ENCODE measurements around a stretch of chrX.

DNA sequence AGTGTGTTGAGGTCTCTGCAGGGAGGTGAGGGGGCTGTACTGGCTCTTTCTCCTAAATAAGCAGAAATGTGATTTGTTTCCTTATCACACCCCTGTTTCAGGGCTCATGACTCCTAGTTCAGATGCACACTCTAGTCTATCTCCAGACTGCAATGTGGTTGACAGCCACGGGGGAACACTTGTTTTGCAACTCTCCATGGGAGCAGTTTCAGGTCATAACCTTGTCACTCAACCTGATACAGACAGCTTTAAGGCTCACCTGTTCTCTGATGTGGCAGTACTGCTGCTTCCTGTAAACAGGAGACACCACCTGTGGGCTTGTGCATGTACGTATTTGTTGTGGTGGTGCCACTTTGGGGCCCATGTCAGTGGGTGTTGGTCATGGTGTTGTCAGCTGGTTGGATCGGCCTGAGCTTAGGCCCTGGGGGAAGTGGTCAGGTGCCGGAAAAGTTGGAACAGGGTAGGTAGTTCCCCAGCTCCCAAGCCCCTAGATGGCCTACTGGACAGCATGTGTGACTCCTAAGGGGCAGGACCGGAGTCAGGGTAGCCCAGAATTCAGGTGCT, 46.2 kb downstream of the FAM9B start:
- PRO-cap, result no peak
CAGE:
- cytosol, long polyA plus RNA, result no peak
- long polyA plus RNA, result no peak
- nucleus, long polyA plus RNA, result no peak

DNA sequence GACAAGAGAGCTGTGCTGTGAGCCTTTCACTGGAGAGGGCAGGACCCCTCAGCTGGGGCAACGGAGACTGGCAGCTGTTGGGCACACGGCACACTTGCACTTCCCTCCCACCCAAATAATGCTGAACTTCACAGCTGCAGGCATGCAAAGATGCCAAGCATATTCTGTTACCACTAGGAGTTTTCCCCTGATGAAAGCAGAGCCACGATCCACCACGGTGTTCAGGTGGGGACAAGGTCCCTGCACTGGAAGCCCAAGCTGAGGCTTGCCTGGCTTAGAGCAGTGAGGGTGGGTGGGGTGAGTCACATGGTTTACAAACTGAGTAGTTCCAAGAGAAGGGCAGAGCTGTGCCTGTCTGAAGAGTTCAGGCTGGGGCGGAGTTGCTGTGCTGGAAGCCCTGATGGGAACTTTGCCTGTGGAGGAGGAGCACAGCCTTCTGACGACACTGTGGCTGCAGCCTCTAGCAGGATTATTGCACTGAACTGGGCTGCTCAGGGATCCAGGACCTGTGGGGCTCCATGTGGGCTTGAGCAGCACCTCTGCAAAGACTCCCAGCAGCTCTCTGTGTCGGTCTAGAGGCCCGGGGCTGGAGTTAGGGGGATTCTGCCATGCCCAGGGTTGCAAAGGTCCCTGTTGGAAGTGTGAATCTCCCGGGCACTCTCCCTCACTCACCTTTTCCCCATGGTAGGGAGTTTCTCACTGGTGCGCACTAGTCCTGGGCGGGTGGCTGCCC, 45.4 kb downstream of the FAM9B start:
- PRO-cap, result no peak
CAGE:
- cytosol, long polyA plus RNA, result no peak
- long polyA plus RNA, result no peak
- nucleus, long polyA plus RNA, result no peak

DNA sequence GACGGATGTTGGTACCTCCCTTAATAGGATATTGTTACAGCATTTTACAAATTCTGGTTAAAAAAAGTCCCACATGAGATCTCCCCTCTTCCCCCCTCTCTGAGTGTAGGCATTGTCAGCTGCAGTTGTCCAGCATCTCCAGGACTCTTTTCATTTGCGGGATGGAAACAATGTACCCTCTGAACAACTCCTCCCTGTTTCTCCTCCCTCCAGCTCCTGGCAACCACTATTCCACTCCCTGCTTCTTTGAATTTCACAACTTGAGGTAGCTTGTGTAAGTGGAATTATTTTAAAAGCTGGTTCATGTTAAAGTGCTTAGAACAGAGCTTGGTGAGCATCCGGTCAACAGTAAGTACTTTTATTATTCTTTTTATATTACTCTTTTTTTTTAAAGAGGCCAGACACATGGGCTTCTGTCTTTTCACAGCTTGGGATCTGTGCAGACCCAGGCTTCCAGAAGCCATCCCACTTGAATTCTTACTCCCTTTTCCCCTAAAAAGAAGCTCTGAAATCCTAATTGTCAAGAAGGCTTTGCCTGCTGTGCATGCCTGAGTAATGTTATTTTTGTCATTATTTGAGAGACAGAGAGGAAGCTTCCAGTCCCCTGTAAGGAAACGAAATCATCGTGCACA, 69.9 kb downstream of the TBL1X start:
- PRO-cap, result no peak
CAGE:
- cytosol, long polyA plus RNA, result no peak
- long polyA plus RNA, result no peak
- nucleus, long polyA plus RNA, result no peak

DNA sequence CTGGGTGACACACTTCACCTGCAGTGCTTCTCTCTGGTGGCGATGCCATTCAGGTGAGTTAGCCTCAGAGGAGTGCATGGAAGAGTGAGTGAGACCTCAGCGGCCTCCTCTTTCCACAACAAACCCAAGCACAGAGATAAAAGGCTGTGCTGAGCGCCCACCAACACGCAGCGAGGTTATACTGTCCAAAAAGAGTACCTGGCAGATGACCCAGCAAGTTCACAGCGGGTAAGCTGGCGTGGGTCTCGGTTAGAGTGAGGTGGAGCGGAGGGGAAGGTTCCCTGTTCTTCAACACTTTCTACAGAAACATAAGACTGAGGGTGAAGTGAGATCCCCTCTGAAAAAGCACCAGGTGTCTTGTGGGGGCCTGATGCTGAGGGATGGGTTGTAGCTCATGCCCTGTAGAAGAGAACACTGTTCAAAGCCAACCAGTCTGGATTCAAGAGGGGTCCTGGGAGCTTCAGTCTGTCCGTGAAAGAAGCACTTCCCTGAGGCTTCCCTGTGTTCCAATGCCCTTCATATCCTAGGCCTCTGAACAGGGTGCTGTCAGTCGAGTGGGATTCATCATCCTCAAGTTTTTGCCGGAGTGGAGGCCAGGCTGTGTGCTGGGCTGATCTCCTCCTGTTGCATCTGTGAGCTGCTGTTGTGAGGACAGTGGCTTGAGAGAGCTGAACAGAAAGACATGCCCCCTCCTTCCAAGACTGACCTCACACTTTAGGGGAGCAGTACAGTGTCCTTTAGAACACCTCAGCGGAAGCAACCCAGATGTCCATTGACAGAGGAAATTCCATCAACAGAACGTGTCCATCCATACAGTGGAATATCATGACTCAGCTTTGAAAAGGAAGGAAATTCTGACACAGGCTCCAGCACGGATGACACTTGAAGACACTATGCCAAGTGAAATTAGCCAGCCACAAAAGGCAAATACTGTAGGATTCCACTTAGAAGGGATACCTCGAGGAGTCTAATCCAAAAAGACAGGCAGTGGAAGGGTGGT, 103.8 kb downstream of the GPR143 start:
- PRO-cap, result no peak
CAGE:
- cytosol, long polyA plus RNA, result no peak
- long polyA plus RNA, result no peak
- nucleus, long polyA plus RNA, result no peak

- PRO-cap, result no peak
CAGE:
- cytosol, long polyA plus RNA, result no peak
- long polyA plus RNA, result no peak
- nucleus, long polyA plus RNA, result no peak
Measured at GRCh38 chrX:9677029-9677775, 88.4 kb downstream of the GPR143 start.

DNA sequence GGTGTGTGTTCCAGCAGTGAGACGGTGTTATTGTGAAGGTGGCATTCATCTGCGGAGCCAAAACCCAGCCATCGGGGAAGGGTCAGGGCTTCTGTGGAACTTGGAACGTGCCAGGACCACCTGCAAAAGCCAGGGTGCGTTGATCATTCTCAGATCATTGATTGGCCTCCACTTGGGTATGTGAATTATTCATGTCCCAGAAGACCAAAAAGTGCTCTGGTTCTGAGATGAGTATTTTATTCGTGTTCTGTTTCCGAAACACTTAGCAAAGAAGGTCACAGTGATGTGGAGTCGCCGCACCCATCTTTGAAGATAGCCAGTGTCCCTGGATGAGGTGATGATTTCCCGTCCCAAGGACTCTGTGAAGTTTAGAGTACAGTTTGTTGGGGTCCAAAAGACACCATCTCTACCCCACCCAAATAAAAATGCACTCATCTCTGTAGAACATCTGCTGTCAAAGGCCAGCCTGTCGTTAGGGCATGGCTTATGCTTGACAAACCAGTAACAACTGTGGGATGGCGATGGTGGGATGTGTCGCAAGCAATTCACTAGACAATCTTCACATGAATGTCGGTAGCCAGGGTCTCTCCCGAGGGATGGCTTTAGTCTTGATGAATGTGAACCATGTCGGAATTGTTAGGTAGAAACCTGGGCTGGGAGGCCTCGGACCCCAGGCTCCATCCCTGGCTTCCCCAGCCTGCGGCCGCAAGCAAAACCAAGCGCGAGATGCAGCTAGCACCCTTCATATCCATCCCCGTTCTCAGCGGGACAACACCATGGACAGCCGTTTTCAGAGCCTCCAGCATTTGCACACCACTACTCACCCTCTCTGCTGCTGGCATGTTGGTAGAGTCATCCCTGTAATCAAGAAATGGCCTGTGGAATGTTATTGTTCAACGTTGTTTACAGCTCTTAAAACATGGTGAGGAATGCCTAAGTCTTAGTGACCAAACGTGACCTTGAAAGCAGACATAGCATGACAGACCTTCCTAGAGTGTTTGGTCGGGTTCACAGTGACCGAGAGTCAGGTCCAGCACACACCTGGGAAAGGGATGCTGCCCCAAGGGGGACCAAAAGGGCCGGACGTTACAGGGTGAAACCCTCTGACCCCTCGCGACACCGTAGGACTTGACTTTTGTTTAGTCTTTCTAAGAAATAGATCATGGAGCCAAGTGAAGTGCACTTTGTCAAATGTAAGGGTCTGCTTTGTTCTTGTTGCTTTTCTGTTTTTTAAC, 47.1 kb downstream of the GPR143 start:
- PRO-cap, result no peak
CAGE:
- cytosol, long polyA plus RNA, result no peak
- long polyA plus RNA, result no peak
- nucleus, long polyA plus RNA, result no peak

GRCh38 chrX:9745429-9745804, 20.2 kb downstream of the GPR143 start:
- PRO-cap, result no peak
CAGE:
- cytosol, long polyA plus RNA, result no peak
- long polyA plus RNA, result no peak
- nucleus, long polyA plus RNA, result no peak

DNA sequence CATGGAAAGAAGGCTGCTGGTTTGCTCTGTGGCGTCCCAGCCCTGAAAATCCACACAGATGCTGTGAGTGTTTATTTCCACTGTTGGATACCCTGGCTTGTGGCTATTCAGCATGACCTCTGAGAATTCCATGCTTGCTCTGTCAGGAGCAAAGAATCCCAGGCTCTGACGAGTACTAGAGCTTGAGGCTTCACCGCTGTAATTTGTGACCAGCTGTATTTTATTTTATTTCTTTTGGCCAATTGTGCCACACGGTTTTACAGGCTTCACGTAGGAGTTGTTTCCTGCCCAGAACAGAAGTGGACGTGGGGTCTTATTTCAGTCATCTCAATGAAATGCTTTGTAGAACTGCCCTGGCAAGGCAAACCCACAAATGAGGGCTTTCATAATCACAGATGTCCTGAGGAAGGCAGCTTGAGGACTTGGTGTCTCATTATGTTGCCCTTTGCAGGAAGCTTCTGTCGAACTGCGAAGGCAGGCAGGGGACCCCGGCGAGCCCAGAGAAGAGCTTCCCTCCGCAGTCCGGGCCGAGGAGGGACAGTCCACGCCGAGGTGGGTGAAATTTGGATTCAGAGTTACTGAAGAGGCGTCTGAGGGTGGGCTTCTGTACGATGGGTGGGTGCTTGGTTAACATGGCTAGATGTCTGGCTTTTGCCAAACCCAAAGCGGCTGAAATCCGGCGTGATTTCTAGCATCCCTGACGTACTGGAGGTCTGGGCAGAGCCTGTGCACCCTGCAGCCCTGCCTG, 69.2 kb upstream of the CLDN34 start:
- PRO-cap, result no peak
CAGE:
- cytosol, long polyA plus RNA, result no peak
- long polyA plus RNA, result no peak
- nucleus, long polyA plus RNA, result no peak

- PRO-cap, result no peak
CAGE:
- cytosol, long polyA plus RNA, result no peak
- long polyA plus RNA, result no peak
- nucleus, long polyA plus RNA, result no peak
Measured at GRCh38 chrX:9927951-9928499, 39.1 kb upstream of the CLDN34 start.

GRCh38 chrX:10015414-10016109, 48.4 kb downstream of the CLDN34 start:
- PRO-cap, result no peak
CAGE:
- cytosol, long polyA plus RNA, result no peak
- long polyA plus RNA, result start-site peak on the plus strand at chrX:10015704-10015852, 18 and 16 reads in 2 replicates
- nucleus, long polyA plus RNA, result no peak

GRCh38 chrX:10017647-10018398, 50.7 kb downstream of the CLDN34 start:
- PRO-cap, result no peak
CAGE:
- cytosol, long polyA plus RNA, result no peak
- long polyA plus RNA, result no peak
- nucleus, long polyA plus RNA, result no peak

GRCh38 chrX:10048466-10049077, 81.4 kb downstream of the CLDN34 start:
- PRO-cap, result unidirectional peak, minus-strand start at chrX:10048854
CAGE:
- cytosol, long polyA plus RNA, result no peak
- long polyA plus RNA, result no peak
- nucleus, long polyA plus RNA, result no peak

DNA sequence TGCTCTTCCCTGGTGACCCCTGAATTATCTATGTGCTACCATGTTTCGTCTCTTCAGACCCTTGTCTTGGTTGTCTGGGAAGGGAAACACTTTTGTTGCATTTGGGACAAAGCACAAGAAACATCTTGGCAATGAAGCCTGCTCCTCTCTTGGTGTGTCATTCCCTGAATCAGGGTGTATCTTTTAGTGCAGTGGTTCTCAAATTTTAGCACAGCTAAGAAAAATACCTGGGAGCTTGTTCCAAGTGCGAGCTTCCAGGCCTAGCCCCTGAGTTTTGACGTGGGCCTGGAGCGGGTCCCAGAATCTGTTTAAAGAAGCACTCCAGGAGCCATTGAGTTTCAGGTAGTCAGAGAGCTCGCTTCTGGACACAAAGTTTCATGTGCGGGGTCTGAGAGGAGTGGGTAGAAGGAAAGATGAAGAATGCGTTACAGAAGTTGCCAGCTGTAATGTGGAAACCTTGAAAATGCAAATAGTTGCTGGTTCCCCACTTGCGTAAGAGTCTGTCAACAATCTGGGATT, 77.7 kb upstream of the CLCN4 start:
- PRO-cap, result no peak
CAGE:
- cytosol, long polyA plus RNA, result no peak
- long polyA plus RNA, result no peak
- nucleus, long polyA plus RNA, result no peak

GRCh38 chrX:10098098-10098803, 58.5 kb upstream of the CLCN4 start:
- PRO-cap, result no peak
CAGE:
- cytosol, long polyA plus RNA, result no peak
- long polyA plus RNA, result no peak
- nucleus, long polyA plus RNA, result no peak

GRCh38 chrX:11427234-11428186, 134.3 kb downstream of the AMELX start:
- PRO-cap, result no peak
CAGE:
- cytosol, long polyA plus RNA, result no peak
- long polyA plus RNA, result no peak
- nucleus, long polyA plus RNA, result no peak

DNA sequence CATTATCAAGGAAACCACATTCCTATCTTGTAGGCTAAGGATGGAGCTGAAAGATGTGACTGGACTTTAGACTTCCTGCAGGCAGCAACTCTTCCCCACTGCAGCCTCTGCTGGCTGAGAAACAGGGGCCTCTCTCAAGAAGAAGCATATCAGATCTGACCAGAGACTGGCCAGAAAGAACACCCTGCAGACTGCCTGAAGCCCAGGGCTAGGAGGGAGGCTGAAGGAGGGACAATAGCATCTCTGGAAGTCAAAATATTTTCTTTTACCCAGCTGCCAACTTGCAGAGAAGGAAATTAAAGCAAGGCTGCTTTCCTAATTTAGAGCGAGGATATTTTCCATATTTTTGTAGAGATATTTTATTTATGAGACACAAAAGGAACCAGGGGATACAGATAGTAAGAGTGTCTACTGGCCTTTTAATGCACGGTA, 168.5 kb downstream of the AMELX start:
- PRO-cap, result no peak
CAGE:
- cytosol, long polyA plus RNA, result no peak
- long polyA plus RNA, result no peak
- nucleus, long polyA plus RNA, result no peak

GRCh38 chrX:12791617-12792648, 721 bp downstream of the PRPS2 start:
- PRO-cap, result unidirectional peak, minus-strand start at chrX:12791717
CAGE:
- cytosol, long polyA plus RNA, result no peak
- long polyA plus RNA, result no peak
- nucleus, long polyA plus RNA, result no peak

- PRO-cap, result no peak
CAGE:
- cytosol, long polyA plus RNA, result no peak
- long polyA plus RNA, result no peak
- nucleus, long polyA plus RNA, result no peak
Measured at GRCh38 chrX:12973972-12974231, 1.0 kb upstream of the TMSB4X start.

DNA sequence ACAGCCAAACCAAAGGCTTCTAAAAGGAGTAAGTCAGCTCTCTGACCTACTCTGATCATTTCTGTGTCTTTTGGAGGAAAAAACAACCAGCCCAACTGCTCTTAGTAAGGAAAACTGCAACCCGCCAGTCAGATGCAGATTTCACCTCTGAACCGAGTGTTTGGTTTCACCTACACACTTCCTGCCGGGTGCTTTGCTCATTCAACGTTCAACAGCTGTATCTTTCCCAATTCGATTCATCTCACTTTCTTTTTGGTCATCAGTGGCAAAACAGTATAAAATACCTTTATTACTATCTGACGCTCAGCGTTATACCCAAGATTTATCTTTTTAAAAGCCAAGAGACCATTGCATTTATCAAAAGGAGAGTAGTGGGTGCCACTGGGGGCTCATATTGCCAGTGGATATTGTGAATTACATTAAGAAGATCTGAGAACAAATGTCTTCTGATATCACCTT, 24.6 kb downstream of the TMSB4X start:
- PRO-cap, result no peak
CAGE:
- cytosol, long polyA plus RNA, result no peak
- long polyA plus RNA, result no peak
- nucleus, long polyA plus RNA, result no peak

DNA sequence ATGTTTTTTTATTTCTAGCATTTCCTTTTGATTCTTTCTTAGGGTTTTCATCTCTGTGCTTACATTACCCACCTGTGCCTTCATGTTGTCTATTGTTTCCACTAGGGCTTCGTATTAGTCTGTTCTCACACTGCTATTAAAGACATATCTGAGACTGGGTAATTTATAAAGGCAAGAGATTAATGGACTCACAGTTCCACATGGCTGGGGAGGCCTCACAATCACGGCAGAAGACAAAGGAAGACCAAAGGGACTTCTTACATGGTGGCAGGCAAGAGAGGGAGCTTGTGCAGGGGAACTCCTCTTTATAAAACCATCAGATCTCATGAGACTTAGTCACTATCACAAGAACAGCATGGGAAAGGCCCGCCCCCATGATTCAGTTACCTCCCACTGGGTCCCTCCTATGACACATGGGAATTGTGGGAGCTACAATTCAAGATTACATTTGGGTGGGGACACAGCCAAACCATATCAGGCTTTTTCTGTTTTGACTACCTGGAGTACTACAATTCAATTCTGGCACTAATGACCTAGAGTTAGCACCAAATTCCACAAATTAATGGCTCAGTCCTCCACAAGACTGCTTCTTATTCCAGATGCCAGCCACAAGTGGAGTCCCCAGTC, 16.6 kb downstream of the ATXN3L start:
- PRO-cap, result no peak
CAGE:
- cytosol, long polyA plus RNA, result no peak
- long polyA plus RNA, result no peak
- nucleus, long polyA plus RNA, result no peak